Measurements from ENCODE around the genes TAC3 and INHBC.

GRCh38 chr12:56679248-56680227 lies 8.5 kb downstream of the PTGES3 start:
- RRBS, result no CpG with 5 or more reads among the region's 17 CpGs

- RRBS, result no CpG with 5 or more reads among the region's 19 CpGs
These were observed 7.5 kb downstream of the PTGES3 start for GRCh38 chr12:56680228-56681328.

GRCh38 chr12:56898740-56899443 lies 35.3 kb downstream of the SDR9C7 start:
- RRBS, result no CpG with 5 or more reads among the region's 2 CpGs

DNA sequence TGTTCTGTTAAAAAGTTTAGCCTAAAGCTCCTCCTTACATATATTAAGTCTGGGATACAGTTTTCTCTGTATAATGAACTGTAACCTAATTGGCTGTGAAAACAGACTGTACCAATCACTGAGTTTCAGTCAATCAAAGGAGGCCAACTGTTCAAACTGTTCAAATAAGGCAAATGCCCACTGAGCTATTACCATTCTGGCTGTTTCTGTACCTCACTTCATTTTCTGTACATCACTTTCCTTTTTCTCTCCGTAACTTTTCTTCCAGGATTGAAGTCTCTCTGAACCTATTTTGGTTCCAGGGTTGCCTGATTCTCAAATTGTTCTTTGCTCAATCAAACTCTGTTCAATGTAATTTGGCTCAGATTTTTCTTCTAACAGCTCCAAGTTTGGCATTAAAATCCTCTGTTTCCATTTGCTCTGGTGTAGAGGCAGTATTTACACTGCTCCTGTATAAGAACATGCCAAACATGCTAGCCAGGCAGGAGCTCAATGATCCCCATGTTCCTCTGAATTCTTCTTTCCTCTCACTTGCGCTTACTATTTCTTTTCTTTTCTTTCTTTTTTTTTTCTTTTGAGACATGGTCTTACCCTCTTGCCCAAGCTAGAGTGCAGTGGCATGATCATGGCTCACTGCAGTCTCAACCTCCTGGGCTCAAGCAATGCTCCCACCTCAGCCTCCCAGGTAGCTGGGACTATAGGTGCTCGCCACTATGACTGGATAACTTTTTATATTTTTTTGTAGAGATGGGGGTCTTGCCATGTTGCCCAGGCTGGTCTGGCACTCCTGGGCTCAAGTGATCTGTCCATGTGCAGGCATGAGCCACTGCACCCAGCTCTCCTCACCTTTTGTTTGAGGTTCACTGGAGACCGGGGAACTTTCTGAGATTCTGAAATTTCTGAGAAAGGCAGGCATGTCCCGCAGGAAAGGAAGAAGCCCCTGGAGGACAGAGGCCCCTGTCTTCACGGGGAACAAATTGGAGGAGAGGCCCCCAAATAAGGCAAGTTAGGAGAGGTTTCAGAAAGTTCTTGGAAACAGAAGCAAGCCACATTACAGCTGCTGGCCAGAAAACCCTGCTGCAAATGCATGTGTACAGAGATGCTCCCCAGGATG lies 17.1 kb downstream of the SDR9C7 start:
- RRBS, result no CpG with 5 or more reads among the region's 6 CpGs

DNA sequence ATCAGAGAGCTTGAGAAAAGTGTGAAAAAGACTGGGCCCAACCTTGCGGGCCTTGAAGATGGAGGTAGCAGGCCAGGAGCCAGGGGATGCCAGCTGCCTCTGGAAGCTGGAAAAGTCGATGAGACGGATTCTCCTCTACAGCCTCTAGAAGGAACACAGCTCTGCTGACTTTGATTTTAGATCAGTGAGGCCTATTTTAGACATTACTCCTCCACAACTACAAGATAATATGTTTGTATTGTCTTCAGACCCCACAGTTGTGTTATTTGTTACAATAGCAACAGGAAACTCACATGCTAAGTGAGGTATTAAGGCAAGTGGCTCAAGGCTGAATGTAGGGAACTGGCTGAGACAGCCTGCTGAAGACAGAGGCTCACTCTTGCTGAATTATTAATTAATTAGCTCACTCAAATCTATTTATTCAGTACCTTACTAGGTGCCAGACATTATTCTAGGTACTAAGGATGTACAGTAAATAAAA lies 1.9 kb downstream of the SDR9C7 start:
- RRBS, result no CpG with 5 or more reads among the region's 3 CpGs

DNA sequence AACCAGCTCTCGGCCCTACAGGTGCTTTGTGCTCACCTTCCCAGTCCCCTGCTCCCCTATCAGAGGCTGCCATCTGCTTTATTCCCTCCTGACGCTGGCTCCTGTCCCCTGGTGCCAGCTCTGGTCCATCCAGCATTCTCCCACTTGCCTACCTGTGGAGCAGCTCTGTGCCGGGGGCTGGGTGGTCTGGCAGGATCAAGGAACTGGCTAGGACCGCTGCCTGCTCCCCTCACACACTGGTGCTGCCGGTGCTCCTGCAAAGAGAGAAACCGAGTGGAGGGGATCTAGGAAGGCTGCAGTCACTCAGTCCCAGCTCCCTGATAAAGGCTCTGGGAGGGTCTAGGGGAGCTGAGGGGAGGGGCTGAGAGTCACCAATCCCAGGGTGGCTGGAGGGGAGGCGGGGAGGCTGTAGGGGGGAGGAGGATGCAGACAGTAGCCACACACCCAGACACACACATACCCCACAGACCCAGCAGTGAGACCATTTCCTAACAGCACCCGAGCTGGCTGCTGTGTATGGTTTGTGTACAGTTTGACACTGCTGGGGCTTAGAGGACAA lies at the start of gene TAC3:
TAC3 (minus strand) TSS at position 295 of the 559 bp plus-strand sequence.
- RRBS, result 14% methylated on average over 3 of the region's 8 CpGs

DNA sequence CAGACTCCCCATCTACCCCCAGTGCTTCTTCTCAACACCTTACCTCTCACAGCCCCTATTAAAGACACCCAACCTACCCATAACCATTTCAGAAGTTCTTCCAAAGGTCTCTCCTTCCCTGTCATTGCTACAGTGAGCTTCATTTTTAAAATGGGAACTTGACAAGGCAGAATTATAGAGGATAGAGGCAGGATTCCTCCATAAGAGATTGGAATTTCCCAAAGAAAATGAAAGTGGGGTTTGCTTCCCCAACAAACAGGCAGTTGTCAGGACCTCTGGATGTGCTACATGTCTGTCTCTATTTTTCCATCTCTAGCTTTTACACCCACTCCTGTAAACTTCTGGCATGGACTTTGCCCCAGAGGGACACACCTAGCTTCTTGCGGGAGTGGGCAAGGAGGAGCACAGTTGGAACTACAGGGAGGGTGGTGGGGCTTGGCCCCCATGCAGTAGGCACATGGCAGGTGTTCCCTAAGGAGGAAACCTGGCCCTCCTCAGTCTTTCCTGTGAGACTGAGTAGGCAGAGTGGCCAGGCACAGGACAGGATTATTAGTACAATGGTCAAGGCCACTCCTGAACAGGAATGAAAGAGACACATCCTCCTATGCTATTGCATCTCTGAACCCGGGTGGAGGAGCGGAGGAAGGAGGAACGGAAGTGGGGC lies 1.0 kb downstream of the MYO1A start:
- RRBS, result no CpG with 5 or more reads among the region's 4 CpGs

DNA sequence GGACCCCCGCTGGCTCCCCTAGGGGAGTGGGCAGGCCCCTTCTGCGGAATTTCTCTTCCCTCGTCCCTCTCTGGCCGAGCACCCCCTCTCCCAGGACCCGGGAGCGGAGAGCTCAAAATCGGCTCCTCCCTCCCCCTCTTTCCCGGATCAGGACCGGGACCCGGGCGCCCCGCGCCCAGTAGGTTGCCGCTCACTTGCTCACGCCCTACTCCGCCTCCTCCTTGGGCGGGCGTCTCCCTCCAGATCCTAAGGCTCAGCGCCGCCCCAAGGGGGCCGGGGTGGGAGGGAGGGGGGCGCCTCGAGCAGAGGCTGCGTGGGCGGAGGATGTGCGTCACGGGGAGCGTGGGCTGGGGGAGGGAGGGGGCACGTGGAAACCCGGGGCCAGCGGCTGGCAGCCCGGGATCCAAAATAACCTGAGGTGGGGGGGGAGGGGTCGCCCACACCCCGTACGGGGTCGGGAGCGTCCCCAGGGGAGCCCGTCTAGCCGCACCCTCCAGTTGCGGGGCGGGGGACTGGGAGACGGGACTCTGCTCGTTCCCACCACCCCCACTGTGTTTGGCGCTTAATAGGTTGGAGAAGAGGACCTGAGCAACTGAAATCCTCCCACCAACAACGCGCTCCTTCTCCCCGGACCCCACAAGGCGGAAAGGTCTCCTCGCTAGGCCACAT lies 1.8 kb upstream of the NAB2 start:
- RRBS, result 3% methylated on average over 6 of the region's 49 CpGs

- RRBS, result 30% methylated on average over 2 of the region's 5 CpGs
These were observed 1.8 kb downstream of the LRP1 start for GRCh38 chr12:57129941-57130614.

DNA sequence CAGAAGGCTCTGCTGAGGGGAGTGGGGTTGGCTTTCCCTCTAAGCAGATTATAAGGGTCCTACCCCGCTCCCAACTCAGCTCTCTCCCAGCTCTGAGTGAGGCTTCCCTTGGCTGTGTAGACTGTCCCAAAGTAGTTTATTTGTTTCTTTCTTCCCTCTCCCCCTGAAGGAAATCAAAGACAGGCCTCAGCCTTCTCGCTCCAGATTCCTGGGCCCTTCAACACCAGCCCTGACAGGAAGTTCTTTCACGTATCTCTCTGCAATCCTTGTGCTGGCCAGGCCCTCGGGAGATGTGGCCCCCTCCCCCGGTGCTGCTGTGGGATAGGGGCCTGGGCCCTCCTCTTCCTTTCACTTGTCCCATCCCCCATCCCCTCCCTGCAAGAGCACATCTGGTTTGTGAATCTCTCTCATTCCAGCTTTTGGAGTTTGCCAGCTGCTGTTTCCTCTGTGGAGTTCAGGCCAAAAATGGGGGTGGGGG lies 7.1 kb downstream of the LRP1 start:
- RRBS, result no CpG with 5 or more reads among the region's 5 CpGs

GRCh38 chr12:57232317-57232954 lies 2.9 kb downstream of the SHMT2 start:
- RRBS, result no CpG with 5 or more reads among the region's 17 CpGs

GRCh38 chr12:57234808-57235646 lies 1.9 kb downstream of the NDUFA4L2 start:
- RRBS, result no CpG with 5 or more reads among the region's 31 CpGs

DNA sequence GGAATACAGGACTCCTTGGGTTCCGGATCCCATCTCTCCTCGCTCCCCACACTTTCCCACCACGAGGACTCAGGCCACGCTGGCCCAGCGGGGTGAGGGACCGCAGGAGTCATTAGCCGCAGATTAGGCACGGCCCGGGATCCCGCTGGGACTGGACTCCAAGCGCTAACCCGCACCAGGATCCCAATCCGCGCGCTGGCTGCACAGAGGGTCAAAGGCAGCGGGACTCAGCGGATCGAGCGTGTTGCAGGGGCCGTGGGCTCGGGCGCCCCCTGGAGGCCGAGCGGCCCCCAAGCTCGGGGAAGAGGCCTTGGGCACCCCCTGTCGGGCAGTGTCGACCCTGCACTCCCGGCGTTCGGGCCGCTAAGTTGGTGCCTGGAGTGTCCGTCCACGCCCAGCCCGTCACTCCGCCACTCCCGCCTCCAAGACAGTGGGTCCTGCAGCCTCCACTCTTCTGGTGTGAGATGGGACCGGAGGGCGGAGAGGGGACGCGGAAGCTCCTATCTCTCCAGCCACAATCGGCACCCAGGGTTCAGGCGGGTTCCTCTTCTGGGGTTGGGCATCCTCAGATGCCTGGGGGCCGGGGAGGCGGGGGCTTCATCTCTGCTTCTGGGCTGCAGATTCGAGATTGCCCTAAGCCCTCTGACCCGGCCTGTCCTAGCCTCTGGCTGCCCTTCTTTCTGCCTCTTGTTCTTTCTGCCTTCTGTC lies 2.2 kb upstream of the NDUFA4L2 start:
- RRBS, result 3% methylated on average over 4 of the region's 46 CpGs

DNA sequence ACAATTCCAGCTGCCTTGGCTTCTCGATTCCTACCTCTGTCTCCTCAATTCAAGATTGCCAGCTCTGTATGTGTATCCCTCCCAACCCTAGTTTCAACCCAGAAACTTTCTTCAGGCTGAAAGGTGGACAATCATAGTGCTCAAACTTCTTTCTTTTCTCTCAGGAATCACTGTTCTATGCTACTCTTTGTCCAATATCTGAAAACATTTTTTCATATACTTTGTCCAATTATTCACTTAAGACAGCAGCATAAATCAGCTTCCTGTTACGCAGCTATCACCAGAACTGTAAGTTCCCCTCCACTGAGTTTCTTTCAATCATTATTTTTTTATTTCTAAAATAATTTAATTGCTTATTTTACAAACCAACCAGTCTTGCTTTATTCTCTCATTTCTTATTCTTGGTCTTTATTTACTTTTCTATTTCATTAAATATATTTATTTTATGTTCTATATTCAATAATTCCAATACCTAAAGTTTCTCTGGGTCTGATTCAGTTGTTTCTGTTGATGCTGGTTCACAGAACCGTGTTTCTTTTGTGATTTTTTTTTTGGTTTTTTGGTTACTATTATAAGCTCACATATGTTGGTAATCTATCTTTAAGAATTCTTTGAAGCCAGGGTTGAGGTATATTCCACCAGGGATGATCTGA lies 63.2 kb downstream of the R3HDM2 start:
- RRBS, result no CpG with 5 or more reads among the region's 3 CpGs

- RRBS, result no CpG with 5 or more reads among the region's 8 CpGs
These were observed 1.0 kb downstream of the R3HDM2 start for GRCh38 chr12:57429860-57430200.

DNA sequence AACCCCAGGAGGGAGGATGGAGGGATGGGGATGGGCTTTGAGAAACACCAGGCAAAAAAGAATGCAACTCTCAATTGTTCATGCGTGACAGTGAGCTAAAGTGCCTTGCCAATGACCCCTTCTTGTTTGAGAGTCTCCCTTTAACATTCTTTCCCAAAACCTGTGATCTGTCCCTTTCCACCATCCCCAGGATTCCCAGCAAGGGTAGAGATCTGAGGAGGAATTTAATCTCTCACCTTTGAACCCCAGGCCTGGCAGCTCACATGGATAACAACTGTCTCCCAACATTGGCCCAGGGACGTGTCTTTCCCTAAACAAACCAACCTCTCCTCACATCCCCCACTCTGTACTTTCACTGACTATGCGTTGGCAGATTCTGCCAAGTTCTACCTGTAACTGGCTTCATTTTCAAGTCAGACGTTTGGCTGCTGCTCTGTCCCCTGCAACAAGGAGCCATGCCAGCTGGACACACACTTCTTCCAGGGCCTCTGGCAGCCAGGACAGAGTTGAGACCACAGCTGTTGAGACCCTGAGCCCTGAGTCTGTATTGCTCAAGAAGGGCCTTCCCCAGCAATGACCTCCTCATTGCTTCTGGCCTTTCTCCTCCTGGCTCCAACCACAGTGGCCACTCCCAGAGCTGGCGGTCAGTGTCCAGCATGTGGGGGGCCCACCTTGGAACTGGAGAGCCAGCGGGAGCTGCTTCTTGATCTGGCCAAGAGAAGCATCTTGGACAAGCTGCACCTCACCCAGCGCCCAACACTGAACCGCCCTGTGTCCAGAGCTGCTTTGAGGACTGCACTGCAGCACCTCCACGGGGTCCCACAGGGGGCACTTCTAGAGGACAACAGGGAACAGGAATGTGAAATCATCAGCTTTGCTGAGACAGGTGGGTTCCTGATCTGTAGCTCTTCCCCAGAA lies at the start of gene INHBC:
INHBC (plus strand) TSS at position 471 of the 918 bp plus-strand sequence.
- RRBS, result no CpG with 5 or more reads among the region's 9 CpGs

DNA sequence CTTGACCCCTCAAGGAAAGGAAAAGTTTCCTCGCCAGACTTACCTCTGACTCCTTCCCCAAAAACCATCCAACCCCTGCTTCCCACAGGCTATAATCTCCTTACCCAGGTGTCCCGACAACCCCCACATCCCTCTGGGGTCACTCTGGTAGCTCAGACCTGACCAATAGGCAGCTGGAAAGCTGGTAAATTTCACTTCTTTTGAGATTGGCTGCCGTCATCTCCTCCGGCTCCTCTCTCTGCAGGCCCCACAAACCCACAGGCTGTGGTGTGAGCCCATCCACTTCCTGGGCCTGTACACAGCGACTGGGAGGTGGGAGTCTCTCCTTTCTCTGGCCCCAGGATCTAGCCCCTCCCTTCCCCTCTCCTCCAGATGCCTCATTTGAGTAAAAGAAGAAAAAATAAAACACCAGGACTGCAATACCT lies 660 bp downstream of the INHBC start:
- RRBS, result no CpG with 5 or more reads among the region's 5 CpGs

DNA sequence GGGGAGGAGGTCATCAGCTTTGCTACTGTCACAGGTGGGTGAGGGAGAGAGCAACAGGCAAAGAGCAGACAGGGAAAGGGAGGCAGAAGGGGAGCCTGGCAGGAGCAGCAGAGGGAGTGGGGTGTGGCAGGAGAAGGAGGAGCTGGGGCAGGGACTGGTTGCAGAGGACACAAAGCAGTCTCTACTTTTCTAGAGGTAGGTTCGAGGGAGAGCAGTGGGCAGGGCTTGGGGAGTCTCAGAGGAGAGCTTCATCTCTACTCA lies 624 bp downstream of the INHBE start:
- RRBS, result no CpG with 5 or more reads among the region's 1 CpG

GRCh38 chr12:57477121-57477632 lies 2.5 kb downstream of the ARHGAP9 start:
- RRBS, result no CpG with 5 or more reads among the region's 12 CpGs

GRCh38 chr12:57497310-57497714 lies 9.4 kb downstream of the MARS1 start:
- RRBS, result no CpG with 5 or more reads among the region's 6 CpGs

Measured in cardiac fibroblast (primary cell).